Hair follicular keratinocyte (primary cell): ENCODE results near the gene FGFBP2.

GRCh38 chr4:13654005-13654516 is 26.5 kb upstream of the BOD1L1 start:
- RAMPAGE, long total RNA = no peak

GRCh38 chr4:14841594-14842268 is 160.6 kb upstream of the CPEB2 start:
- RAMPAGE, long total RNA = no peak

DNA sequence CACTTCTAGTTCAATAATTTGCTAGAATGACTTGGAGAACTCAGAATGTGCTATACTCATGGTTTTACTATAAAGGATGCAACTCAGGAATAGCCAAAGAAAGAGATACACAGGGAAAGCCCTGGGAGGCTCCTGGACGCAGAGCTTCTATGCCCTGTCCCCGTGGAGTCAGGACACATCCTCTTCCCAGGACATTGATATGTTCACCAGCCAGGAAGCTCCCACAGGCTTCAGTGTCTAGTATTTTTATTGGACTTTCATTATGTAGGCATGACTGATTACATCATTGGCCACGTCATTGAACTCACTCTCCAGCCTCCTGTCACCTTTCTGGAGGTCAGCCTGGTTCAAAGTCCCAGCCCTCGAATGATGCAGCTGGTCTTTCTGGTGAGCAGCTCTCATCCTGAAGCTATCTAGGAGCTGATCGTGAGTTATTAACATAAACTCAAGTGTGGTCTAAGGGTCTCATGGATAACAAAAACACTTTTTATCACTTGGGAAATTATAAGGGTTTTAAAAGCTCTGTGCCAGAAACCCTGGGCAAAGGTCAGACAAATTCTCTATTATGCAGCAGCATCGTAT is 104.1 kb downstream of the CPEB2 start:
- RAMPAGE, long total RNA = no peak

- RAMPAGE, long total RNA = no peak
These were observed 53.5 kb upstream of the C1QTNF7 start for GRCh38 chr4:15374014-15375145.

- RAMPAGE, long total RNA = no peak
These were observed 61.5 kb downstream of the FBXL5 start for GRCh38 chr4:15593573-15594149.

DNA sequence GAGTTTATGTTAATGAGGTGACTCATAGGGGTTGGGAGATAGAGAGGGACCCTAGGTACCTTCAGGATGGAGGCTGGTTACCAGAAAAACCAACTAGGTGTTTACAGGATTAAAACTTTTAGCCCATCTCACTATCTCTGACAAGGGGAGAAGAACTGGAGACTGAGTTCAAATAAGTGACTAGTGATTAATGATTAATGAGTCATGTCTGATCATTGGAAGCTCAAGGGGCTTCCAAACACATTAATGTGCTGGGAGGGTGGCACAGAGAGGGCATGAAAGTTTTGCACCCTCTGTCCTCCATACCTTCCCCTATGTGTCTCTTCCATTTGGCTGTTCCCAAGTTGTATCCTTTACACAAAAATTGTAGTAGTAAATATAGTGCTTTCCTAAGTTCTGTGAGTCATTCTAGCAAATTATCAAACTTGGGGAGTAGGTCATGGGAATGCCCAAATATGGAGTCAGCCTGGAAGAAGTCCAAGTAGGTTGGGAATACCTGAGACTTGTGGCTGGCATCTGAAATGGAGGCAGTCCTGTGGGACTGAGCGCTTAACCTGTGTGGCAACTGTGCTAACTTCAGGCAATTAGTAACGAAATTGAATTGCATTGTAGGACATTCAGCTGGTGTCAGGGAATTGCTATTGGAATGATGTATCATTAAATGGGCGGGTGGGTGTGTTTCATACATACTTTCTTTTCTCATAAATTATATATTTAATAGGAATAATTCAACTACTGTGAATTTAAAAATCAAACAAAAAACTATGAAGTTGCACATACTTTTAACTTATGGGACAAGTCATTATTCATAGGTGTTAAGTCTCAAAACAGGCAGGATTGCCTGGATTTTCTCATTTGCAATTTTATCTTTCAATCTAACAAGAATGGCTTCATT is 4.0 kb upstream of the FAM200B start:
- RAMPAGE, long total RNA = no peak

- RAMPAGE, long total RNA = no peak
These were observed 4.0 kb upstream of the CD38 start for GRCh38 chr4:15774023-15774632.

DNA sequence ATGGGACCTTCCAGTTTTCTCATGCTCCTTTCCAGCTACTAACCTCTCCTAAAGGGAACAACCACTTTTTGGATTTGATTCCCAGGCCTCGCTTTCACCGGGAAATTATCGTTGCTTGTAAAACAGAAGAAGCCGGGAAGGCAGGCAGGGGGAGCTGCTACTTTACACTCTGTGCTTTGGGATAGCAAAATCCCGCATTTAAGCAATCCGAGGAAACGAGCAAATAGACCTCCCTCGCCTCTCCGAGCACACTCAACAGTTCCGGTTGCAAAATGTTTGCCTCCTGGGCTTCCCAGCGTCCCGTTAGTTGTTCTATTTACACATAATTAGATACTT is 1.2 kb downstream of the CD38 start:
- RAMPAGE, long total RNA = no peak

DNA sequence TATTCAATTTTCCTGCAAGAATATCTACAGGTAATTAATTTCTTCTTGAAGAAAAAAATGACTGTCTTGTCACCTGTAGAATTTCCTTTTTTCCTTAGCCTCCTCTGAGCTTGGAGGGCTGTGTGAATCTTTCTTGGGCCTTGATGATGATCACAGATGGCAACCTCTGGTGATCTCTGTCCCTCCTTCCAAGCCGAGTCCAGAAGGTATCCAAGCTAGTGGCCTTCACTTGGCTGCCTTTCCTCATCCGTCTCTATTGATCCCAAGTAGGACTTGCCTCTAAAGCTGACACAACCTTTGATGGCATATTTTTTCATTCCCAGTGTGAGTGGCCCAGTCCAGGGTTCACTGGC is 62.4 kb downstream of the CD38 start:
- RAMPAGE, long total RNA = no peak

DNA sequence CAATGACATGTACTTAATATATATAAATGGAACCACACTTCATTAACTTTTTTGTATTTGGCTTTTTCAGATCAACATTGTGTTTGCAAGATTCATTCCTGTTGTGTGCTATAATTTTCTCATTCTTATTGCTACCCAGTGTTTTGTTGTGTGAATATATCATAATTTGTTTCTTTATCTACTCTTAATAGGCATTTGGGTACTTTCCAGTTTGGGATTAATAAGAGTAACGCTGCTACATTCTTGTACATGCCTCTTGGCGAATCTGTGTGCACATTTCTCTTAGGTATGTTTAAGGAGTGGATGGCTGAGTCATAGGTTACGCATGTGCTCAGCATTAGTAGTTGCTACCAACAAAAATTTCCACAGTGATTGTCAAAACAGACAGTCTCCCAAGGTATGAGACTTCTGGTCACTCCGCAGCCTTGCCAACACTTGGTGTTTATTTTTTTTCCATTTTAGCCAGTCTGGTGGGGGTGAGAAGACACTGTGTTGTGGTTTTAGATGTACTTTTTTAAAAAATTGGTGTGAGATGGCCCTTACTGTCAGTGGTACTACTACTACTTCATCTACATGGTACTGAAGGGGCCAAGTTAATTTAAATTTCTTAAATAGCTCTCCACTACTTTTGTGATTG is 44.6 kb downstream of the FGFBP1 start:
- RAMPAGE, long total RNA = no peak

DNA sequence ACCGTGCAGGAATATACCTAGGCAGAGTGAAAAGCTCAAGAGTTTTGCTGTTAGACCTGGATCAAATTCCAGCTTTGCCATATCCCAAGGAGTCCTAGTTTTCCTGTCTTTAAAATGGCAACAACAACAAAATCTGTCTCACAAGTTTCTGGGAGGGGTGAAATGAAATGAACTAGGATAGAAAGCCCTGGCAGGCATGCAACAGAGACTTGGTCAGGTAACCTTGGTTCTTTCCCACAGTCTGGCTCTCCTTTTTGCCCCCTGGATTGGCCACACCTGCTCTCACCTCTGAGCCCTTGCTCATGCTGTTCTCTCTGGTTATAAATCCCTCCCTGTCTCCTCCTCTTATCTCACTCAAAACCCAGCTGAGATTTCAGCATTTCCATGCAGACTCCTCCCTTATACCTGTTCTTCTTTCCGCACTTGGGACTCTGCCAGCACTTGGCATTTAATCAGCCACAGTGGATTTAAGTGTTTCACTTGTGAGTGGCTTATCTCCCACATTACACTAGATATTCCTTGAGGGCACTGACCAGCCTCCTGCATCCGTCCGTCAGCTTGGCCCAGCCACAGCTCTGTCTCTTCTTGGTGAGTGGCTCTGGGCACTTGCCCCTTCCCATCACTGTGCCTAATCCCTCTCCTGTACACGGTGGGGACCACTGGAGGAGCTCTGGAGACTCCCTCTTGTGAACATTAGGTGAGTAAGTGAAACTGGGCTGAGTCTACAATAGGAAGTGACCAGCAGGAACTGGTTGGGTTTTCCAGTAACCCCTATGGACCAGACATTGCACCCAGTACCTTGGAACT is 20.1 kb downstream of the FGFBP1 start:
- RAMPAGE, long total RNA = no peak

DNA sequence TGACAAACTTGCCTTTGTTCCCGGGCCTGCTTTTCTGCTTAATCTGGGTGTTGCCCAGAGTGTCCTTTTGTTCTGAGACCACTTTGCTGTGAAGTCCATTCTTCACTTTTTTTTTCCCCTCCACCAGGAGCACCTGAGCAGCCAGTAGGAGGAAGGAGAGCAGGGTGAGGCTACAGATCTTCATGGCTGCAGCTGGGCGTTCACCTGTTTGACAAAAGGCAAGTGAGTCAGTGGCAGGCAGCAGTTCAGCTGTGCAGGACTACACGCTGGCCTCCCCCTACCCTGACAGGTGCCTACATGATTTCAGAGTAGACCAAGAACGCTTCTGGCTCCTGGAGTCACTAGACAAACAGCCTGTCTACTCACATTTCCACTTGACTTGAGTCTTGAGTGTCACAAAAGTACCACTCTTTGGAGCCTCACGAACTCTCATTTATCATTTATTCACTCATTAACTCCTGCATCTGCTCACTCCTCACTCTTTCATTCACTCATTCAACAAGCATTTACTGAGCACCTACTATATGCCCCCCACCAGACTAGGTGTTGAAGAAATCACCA is 2.0 kb downstream of the FGFBP1 start:
- RAMPAGE, long total RNA = no peak

DNA sequence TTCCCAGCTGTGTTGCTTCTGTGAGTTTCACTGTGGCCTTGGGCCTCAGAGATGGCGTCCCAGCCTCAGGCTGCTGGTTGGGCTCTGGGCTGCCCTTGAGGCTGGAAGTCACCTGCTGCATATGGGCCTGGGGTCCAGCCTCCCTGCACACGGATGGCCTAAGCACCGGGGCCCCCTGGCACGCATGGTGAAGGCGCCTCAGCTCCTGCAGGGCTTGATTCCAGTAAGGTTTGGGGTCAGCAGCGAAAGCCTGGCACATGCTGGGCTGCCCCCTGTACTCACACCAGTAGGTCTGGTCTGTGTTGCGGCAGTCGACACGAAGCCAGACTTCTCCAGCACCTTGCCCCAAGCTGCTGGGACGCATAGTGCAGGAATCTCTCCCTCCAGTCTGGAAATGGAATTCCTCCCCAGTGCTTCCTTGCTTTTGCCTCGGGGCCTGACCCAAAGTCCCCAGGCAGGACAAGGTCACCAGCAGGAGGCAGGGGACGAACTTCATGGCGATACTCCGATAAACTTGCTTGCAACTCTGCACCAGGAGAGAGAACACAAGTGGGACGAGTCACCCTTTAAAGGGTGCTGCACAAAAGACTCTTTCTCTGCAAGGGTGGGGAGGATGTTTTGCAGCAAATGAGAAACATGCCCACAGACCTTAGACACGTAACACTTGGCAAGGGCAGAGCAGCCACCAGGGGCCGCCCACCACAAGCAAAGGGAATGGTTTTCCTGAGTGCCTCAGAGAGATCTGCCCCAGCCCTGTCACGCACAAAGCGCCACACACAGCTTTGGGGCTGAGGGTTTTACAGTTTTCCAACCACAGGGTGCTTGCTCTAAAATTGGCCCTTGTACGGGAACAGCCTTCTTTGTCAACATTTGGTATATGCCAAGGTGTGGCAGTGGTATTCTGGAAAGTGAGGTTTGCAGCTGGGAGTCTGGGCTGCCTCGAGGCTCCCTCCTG is at the start of gene FGFBP2:
FGFBP2 (minus strand) TSS at position 542 of the 955 bp plus-strand sequence.
- RAMPAGE, long total RNA = no peak

- RAMPAGE, long total RNA = no peak
These were observed 527 bp upstream of the PROM1 start for GRCh38 chr4:16084323-16084776.

DNA sequence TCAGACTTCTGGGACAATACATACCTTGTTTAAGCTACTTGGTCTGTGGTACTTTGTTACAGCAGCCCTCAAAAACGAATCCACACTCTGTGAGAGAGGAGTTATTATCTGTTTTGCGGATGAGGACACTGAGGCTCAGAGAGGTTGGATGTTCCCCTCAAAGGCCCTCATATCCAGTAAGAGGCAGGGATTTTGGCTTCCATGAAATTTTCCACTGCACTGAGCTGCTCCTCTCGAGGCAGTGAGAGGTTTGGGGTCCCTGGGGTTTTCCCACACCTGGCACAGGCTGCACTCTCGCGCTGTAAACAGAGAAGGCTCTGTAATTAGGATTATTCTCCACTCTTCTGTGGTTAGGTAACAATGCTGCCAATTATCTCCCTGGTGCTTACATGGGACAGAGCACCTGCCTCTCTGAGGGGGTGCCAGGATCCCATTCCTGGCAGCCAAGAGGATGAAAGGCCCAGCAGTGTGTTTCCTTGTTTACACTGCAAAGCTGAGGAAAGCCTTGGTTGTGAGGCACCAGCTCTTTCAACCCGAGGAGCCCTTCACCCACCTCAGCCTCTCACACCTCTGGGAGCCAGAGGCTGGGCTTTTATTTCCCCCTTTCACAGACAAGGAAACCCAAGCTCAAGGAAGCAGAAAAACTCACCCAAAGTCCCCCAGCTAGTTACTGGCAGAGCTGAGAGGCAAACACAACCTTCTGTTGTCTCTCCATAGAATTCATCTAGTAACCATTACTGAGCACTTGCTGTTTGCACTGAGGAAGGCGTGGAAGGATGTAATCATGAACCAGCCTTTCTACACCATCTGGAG is 39.5 kb upstream of the PROM1 start:
- RAMPAGE, long total RNA = no peak

- RAMPAGE, long total RNA = no peak
These were observed 480 bp downstream of the TAPT1 start for GRCh38 chr4:16225607-16226375.

- RAMPAGE, long total RNA = no peak
These were observed 78.1 kb downstream of the LDB2 start for GRCh38 chr4:16820144-16820847.

- RAMPAGE, long total RNA = no peak
These were observed 54.3 kb downstream of the LDB2 start for GRCh38 chr4:16843940-16844671.

DNA sequence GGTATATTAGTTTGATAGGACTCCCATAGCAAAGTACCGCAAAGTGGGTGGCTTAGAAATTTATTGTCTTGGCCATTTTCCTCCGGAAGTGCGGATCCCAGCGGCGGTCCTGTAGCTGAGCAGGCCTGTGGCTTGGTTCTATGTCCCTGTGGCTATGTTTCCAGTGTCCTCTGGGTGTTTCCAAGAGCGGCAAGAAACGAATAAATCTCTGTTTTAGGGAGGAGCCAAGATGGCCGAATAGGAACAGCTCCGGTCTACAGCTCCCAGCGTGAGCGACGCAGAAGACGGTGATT is 44.1 kb upstream of the LDB2 start:
- RAMPAGE, long total RNA = no peak

- RAMPAGE, long total RNA = no peak
These were observed 74.7 kb downstream of the QDPR start for GRCh38 chr4:17437172-17437538.